Neural cell (in vitro differentiated cells): ENCODE data around the genes DCP1B, FKBP4 and TULP3.

DNA sequence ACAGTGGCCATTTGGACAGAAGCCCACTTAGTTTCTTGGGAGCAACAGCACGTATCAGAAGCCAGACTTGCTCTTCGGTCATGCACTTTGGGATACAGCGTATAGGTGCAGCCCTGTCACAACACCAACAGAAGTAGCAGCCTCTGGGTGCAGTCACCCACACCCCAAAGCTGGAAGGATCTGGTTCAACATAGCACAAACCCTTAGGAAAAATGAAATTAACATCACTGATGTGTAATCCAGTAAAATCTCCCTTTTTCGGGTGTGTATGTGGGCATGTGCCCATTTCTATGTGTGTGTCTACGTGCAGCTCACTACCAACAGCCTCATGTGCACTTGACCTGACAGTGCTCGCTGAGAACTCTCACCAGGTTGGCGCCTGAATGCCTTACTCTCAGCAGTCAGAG lies 32.4 kb upstream of the LRTM2 start:
- RAMPAGE, long total RNA, result no peak

- RAMPAGE, long total RNA, result start-site peak on the minus strand at chr12:2004422-2004445, 190 and 350 reads in 2 replicates; start-site peak on the plus strand at chr12:2004617-2004669, 8 and 14 reads in 2 replicates
These were observed at the start of gene DCP1B for GRCh38 chr12:2003595-2004797. Gene DCP1B (minus strand): TSS chr12:2004457.

DNA sequence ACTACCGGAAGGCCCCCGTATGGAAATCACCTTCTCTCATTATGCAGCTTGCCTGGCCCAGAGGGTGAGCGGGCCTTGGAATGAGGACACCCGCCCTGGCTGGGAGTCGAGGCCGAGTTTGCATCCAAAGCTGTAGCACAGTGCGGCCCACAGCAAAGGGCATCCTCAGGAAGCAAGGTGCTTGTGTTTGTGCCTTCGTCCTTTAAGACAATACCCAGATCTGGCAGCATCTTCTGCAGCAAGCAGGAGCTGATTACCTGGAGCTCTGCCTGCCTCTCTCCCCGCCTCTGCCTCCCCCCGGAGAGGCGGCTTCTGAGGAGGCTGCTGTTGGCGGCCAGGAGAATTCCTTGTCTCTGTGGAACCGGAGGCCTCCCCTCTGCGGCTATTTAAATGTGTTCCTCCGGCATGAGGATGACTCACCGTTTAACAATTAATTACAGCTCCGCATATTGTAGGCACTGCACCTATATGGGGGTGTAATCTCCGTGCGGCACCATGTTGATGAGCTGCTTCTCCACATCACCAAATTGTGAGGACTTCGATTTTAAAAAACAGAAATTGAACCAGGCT lies 145.3 kb downstream of the CACNA1C start:
- RAMPAGE, long total RNA, result no peak

GRCh38 chr12:2376690-2377319 lies 324.0 kb downstream of the CACNA1C start:
- RAMPAGE, long total RNA, result no peak

DNA sequence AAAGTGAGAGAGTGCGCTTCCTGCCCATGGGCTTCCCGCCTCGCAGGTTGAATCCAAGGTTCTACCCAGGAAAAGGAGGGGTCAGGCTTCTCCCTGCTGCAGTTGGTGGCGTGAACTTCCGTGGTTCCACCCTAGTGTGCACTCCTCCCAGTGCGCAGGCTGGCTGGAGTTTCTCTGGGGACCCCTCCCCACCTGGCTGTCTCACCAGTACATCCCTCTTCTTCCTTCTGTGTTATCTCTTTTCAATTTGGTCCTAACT lies 345.5 kb upstream of the FKBP4 start:
- RAMPAGE, long total RNA, result no peak

- RAMPAGE, long total RNA, result no peak
These were observed 336.7 kb upstream of the FKBP4 start for GRCh38 chr12:2457823-2458623.

DNA sequence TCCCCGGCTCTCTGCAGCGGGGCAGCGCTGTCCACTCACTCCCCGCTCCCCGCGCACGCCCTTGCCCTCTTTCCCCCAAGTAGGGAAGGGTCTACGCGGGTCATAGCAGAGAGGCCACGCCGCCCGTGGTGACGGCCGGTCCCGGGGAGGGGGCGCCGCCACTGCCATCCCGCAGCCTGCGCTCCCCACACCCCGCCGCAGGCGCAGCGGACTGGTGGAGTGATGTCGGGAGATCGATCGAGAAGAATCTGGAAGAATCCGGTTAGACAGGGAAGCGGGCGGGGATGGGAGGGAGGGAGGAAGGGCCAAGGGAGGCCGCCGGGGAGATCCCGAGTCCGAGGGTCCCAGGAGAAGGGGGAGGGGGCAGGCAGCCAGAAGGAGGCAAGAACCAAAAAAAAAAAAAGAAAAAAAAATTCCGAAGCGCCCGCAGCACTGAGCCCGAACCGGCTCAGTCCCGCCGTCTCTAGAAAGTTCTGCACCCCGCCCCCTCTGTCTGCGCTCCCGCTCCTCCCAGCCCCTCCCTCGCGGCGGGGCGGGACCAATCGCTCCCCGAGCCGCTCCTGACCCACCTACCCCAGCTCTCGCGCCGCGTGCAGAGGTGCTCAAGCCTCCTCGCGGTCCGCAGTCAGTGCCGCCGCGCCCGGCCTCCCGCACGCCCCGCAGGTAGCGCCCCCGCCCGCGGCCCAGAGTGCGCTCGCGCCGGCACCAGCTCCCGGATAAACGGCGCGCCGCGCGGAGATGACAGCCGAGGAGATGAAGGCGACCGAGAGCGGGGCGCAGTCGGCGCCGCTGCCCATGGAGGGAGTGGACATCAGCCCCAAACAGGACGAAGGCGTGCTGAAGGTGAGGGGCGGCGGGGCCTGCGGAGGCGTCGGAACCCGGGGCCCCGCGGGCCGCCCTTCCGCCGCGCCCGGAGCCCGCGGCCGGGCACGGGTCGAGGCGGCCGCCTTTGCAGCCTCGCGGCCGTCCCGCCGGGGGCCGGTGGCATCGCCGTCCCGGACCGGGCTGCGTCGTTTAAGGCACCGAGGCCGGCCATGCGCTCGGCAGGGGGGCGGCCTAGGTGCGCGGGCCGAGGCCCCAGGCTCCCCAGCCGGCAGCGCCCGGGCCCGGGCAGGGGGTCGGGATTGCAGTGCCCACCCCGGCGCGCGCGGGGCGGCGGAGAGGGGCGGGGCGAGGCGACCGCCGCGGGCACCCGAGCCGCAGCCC lies at the start of gene FKBP4:
Gene FKBP4 (plus strand): TSS at position 569 of the 1,206 bp plus-strand sequence.
- RAMPAGE, long total RNA, result start-site peak on the plus strand centred at position 702 of the sequence, 194 bp wide, 1,121 and 1,554 reads in 2 replicates

DNA sequence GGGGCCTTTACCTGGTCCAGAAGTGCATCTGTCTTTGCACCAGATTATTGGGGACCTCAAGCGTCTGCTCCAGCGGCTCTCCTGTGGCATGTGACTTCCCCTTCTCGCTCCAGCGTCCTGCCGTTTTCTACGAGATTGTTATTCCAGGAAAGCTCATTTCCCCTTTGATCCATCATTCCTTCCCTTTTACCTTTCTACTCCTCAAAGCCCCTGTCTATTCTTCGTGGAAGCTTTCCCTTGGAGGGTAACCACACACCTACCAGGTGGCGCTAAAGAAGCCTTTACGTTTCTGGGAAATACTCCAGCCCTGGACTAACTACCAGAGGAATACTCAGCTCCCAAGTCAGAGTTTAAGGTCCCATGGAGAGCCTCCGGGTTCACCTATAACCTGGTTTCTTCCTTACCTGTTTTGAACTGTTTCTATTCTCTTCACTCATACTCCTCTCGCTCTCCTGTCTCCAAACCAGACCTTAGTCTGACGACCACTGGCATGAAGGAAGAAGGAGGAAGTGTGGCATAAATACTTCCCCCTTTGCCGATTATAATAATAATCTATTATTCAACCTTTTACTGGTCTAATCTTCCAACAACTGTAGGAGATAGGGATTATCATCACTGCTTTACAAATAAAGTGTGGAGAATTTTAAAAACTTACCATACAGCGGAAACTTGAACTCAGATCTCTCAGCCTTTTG lies 1.6 kb downstream of the FKBP4 start:
- RAMPAGE, long total RNA, result no peak

- RAMPAGE, long total RNA, result no peak
These were observed 2.8 kb downstream of the FKBP4 start for GRCh38 chr12:2797579-2797992.

- RAMPAGE, long total RNA, result no peak
These were observed 3.8 kb downstream of the FKBP4 start for GRCh38 chr12:2798263-2799318.

DNA sequence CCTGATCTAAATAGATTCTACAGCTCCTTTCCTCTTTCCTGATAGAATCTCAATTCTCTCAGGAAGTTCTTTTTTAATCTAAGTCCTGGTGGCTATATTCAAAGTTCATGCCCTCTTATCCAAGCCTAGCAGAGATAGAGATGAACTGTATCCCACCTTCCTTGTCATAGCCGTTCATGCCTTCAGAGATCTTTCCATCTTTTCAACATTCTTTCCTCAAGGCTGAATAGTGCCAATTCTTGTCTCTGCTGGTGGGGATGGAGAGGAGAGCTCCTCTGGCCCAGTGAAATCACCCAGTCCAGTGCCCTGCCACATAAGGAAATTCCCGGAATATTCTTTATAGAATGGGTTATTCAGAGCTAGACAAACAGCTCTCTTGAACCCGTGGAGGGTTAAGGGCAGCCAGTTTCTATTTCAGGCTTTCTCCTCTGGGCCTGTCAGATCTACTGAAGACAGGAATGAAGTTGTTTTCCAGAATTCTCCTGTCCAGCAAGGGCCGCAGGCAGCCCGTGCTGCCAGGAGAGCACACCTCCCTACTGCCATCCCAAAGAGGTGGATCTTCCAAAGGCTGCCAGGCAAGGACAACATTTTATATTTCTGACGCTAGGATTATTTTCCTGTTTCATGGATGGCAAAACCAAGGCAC lies 8.1 kb upstream of the NRIP2 start:
- RAMPAGE, long total RNA, result no peak

- RAMPAGE, long total RNA, result no peak
These were observed 10.4 kb upstream of the NRIP2 start for GRCh38 chr12:2845158-2845808.

- RAMPAGE, long total RNA, result no peak
These were observed at the start of gene TULP3 for GRCh38 chr12:2890159-2890990. Gene TULP3 (plus strand): TSS chr12:2890891.

GRCh38 chr12:2959484-2960332 lies 511 bp downstream of the TEAD4 start:
- RAMPAGE, long total RNA, result no peak

GRCh38 chr12:2960333-2961131 lies 1.3 kb downstream of the TEAD4 start:
- RAMPAGE, long total RNA, result no peak

- RAMPAGE, long total RNA, result no peak
These were observed 39.5 kb downstream of the TEAD4 start for GRCh38 chr12:2998522-2999300.

DNA sequence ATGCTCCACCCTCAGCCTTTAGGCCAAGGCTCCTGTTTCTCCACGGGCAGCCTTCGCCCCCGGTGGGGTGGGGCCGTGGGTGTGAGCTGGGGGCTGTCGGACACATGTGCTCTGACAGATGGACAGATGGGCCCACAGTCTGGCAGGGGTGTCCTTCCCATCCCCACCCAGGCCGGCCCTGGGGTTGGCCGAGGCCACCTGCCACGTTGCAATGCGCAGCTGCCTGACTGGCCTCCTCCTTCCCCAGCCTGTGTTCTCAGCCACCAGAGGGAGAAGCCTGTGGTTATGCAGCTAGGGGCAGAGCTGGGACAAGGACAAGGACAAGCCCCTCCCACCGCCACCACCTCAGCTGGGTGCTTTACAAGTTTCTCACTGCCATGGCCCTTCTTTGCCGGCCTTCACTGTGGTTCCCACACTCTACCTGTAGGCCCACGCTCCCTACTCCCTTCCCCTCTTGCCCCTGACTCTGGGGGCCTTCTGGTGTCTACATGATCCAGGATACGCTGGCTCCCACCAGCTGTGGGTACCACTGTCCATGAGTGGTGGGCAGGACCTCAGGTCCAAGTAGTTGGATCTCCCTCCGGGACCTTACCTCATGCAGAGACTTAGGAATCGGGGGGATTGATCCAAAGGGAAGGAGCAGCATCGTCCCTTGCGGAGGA lies 44.5 kb downstream of the TEAD4 start:
- RAMPAGE, long total RNA, result no peak

- RAMPAGE, long total RNA, result no peak
These were observed 34.6 kb upstream of the TSPAN9 start for GRCh38 chr12:3042484-3043087.

DNA sequence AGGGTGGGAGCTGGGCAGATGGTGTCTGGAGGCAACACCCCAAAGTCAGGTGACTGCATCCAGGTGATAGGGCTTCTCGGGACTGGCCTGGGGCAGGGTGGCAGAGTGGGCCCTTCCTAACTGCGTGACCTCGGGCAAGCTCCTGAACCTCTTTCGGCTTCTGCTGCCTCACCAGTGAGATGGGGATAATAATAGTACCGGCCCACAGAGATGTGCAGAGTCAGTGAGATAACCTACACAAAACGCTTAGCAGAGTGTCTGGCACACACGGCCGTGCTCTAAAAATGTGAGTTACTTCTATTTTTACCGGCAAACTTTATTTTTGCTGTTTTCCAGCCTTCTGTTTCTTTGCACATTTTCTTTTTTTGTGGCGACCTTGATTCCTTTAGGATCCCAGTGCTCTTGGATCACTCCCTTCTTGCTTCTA lies 53.3 kb downstream of the TSPAN9 start:
- RAMPAGE, long total RNA, result no peak

GRCh38 chr12:3202138-3202577 lies 125.0 kb downstream of the TSPAN9 start:
- RAMPAGE, long total RNA, result no peak